ENCODE measurements around a stretch of chr3.

DNA sequence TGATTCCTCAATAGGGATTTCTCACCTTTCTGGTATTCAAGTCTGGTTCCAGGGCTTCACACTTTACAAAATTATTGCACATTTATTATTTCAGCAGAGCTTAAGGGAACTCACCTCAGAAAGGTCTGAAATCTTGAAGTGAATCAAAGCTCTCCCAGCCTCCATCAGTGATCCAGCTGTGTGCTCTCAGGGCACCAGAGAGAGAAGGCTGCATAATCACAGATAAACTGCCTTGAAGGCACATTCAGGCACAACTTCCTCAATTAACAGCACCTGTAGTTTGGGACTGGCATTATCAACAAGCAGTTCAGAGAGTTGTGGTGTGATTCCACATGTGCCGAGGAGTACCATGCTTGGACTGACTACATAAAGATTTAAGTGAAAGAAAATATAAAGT, 59.6 kb upstream of the TIPARP start:
- RRBS, result no CpG with 5 or more reads among the region's 1 CpG

- RRBS, result no CpG with 5 or more reads among the region's 2 CpGs
These were observed 16.1 kb upstream of the TIPARP start for GRCh38 chr3:156658406-156658605.

DNA sequence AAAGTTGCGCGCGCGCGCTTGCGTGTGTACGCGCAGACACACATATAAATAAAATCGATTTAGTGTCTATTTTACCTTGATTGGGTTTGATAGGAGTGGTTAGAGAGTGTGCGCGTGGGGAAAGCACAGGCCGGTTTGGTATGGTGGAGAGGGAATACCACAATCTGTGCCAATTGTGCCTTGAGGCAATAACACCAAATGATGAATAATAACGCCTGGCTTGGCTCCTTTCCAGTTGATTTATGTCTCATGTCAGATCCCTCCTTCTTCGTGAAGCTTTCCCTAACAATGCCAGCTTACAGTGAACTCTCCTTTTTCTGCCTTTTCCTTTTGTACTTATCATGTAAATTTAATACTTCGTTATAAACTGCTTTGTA, 1.6 kb downstream of the TIPARP start:
- RRBS, result no CpG with 5 or more reads among the region's 15 CpGs

- RRBS, result no CpG with 5 or more reads among the region's 3 CpGs
These were observed 10.7 kb downstream of the TIPARP start for GRCh38 chr3:156685074-156685558.

DNA sequence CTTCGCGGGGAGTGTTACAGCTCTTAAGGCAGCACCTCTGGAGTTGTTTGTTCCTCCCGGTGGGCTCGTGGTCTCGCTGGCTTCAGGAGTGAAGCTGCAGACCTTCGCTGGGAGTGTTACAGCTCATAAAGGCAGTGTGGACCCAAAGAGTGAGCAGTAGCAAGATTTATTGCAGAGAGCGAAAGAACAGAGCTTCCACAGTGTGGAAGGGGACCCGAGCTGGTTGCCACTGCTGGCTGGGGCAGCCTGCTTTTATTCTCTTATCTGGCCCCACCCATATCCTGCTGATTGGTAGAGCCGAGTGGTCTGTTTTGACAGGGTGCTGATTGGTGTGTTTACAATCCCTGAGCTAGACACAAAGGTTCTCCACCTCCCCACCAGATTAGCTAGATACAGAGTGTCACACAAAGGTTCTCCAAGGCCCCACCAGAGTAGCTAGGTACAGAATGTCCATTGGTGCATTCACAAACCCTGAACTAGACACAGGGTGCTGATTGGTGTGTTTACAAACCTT, 4.3 kb upstream of the LEKR1 start:
- RRBS, result no CpG with 5 or more reads among the region's 9 CpGs

- RRBS, result no CpG with 5 or more reads among the region's 6 CpGs
These were observed 82.4 kb downstream of the CCNL1 start for GRCh38 chr3:157077423-157078090.

DNA sequence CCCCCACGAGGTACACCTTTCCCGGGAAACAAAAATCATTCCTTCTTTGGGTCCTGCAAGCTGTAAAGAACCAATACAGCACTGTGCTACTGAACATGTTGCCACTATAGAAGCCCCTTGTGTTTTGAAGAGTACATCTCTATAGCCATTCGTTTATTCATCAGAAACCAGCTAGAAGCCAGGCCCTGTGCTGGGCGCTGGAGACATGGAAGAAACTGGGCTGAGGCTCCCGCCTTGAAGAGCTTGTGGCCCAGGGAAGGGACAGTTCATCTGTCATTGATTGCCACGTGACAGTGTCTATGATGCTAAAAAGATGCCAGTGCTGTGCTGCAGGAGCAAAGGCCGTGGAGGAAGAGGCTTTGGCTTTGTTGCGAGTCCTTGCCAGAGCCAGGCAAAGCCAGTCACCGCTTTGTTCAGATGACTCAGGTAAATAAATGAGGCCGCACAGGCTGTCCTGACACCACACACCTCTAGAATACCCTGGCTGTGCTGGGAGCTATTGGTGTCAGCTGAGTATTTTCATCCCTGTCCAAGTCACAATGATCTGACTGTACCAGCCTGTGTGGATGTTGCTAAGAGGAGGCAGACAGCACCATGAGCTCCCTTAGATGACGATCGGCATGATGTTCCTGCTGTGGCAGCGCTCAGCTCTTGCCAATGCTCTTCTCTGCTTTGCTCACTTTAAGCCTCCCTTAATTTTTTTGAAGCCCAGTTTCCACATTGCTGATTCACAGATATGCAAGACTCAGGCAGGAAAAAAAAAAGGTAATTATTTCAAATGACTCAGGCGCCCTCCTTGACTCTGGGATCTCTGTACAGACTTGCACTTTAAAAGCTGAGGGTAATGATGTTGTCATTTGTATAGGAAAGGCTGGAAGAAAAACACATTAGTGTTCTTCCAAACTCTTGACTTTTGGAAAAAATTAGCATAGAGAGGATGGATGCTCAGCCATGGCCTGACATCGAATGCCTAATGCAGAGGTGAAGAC, 77.5 kb downstream of the CCNL1 start:
- RRBS, result 0% methylated on average over 2 of the region's 15 CpGs

DNA sequence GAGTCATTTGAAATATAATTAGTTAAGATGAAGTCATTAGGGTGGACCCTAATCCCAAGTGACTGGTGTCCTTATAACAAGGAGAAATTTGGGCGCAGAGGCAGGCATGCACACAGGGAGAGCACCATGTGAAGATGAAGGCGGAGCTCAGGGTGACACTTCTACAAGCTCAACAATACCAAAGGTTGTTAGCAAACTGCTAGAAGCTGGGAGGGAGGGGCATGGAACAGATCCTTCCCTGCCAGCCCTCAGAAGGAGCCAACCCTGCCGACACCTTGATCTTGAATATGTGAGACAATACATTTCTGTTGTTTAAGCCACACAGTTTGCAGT, 57.9 kb downstream of the CCNL1 start:
- RRBS, result no CpG with 5 or more reads among the region's 3 CpGs

GRCh38 chr3:157129015-157129772, 30.8 kb downstream of the CCNL1 start:
- RRBS, result no CpG with 5 or more reads among the region's 14 CpGs

DNA sequence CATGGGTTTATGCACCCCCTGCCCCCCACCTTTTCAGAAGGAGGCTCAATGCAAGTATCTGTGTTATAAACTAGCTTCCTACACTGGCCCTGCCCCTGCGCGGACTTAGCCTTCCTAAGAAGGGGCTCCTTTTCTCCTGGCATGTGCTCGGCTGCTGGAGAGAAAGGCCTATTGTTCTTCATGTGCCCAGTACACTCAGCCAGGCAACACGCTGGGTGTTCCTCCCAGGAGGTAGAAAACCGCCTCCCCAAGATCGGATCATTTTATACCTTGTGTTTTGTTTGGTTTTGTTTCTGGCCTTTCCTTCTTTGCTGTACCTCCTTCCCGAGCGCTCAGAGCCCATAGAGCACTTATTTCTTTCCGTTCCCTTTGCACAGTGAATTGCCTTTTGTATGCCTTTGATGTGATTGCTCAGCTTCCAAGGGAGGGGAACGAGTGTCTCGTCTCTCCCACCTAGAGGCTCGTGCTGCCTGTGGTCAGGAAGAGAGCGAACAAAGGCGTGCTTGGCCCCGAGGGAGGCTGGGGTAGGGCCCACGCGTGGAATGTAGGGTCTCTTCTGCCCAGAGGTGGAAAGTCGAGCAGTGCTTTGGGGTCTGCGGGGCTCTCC, 30.1 kb downstream of the CCNL1 start:
- RRBS, result no CpG with 5 or more reads among the region's 19 CpGs

GRCh38 chr3:157154142-157154585, 5.8 kb downstream of the CCNL1 start:
- RRBS, result no CpG with 5 or more reads among the region's 3 CpGs

DNA sequence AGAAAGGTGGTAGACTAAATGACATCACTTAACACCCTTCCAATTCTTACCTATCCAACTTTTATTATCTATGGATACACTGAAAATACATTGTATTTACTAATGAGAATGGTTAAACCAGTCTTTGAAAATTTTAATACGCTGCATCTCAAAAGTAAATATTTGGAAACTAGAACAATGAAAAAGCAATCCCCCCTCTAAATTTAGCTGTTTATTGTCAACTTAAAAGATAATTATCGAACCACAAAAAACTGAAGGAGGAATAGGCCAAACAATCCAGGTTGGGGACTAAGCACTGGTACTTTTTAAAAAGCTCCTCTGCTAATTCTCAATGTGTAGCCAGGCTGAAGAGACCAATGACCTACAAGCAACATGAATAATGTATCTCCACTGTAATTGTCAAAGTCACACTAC, 3.6 kb downstream of the CCNL1 start:
- RRBS, result no CpG with 5 or more reads among the region's 2 CpGs

- RRBS, result 1% methylated on average over 29 of the region's 67 CpGs
These were observed 15.0 kb upstream of the CCNL1 start for GRCh38 chr3:157174575-157175644.

DNA sequence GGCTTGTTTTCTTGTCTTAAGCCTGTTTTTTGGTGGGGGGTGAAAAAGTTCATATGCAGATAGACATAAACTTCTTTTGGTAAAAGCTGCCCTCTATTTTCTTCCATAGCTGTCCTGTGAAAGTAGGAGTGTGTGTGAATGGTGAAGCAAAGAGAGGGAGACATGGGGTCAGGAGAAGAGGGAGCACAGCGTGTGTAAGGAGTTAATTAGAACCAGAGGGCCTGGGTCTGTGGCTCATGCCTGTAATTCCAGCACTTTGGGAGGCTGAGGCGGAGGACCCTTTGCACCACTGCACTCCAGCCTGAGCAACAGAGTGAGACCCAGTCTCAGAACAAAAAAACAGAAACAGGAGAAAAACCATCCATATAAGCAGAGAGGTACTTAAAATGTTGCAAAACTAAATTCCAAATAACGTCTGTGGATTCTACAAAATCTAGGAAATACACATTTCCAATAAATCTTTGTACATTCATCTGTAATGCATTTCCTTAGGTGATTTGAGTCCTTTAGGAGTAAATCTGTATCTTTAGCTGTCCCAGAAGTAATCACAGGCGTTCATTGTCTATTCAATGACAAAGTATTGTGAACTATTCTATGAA, 16.3 kb upstream of the CCNL1 start:
- RRBS, result no CpG with 5 or more reads among the region's 4 CpGs

GRCh38 chr3:158633124-158633412, 11.3 kb upstream of the GFM1 start:
- RRBS, result no CpG with 5 or more reads among the region's 6 CpGs

DNA sequence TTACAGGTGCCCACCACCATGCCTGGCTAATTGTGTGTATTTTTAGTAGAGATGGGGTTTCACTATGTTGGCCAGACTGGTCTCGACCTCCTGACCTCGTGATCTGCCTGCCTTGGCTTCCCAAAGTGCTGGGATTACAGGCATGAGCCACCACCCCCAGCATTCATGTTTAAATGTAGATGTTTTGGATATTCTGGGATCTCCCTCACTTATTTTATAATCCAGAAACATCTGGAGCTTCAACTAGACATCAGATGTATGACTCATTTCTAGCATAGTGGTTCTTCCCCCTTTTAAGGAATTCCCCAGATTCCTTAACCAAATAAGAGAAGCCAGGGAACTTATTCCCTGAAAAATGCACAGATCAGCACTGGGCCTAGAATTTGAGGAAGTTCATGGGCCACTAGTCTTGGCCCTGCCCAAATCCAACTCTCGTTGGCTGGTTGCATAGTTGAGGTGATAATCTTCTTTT, 20.5 kb downstream of the RARRES1 start:
- RRBS, result no CpG with 5 or more reads among the region's 3 CpGs

DNA sequence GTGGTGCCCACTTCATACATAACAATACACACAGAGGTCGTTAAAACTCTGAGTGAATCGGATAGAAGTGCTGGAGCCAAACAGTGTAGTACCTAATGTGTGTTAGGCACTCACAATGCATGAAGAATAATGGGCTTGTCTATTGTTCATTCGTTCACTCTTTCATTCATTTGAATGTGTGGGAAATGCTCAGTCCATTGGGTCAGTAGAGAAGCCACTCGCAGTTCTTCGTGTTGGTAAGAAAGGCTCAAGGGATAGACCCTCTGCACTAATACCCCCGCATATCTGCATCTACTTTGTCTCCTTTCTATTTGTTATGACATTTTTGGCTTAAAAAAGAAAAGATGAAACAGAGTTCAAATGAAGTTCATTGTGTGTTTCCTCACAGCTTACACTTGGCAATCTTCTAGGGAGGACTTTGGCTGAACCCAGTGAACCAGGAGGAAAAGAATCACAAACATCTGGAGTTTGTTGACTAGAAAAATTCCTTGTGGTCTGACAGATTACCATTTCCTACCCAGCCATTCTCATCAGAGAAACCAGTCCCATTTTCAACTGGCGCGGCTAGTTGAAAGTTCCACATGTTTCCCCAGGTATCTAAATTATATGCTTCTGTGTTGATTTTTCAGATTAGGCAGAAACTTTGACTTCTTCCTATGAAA, 32.8 kb upstream of the MFSD1 start:
- RRBS, result no CpG with 5 or more reads among the region's 8 CpGs

GRCh38 chr3:158810806-158811501, 9.1 kb downstream of the MFSD1 start:
- RRBS, result no CpG with 5 or more reads among the region's 6 CpGs

Data from mononuclear cell (primary cell).